SK-MEL-5 (cell line): ENCODE measurements around the genes ETV7 and PIM1.

DNA sequence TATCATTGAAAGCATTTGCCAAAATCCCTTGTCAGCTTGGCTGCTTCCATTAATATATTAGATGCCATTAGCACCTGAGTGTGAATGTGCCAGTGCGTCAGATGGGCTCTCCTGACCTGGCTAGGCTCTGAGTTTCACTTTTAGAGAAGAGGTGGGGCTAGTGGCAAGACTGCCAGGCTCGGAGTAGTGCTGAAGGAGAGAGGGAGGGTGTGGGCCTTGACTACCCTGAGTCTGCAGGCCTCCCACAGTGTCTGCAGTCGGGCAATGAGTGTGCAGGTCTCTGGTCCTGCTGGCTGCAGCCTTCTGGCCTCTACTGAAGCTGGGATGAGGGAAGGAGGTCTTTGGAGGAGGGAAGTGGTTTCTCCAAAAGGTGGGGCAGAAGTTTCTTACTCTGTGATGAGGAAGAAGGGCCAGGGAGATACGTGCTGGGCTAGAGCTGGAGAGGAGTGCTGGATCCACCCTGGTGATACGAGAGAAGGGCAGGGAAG, 34.5 kb upstream of the PNPLA1 start:
RAMPAGE:
- cytosol, long total RNA: no peak
- long total RNA: no peak
- nucleus, long total RNA: no peak

DNA sequence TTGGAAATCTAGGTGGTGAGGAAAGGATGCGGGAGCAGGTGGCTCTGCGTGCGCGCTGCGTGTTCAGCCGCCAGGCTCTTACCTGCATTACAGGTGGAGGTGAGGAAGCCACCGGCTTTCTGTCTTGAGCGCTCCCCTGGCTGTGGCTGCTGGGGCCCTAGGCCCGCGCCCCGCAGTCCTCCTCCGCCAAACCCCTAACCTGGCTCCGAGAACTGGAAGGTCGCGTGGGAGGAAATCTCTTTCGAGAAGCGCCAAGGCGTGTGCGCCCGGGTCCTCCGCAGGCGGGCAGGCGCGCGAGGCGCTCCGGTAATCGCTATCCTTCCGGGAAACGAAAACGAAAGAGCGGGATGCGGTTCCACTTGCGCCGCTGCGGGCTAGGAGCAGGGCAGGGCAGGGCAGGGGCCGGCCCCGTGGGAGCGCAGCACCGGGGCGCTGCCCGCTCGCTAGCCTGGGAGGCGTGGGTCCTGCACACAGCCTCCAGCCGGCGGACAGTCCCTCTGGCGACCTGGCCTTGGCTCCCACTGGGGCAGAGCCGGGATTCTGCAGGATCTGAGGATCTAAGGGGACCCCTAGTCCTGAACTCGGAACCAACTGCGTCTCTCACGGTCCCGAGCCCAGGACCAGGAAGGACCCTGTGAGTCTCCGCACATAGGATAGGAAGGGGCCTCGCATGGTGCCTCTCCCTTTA, at the start of gene ETV7:
Gene ETV7 (minus strand): TSS at position 216 of the 688 bp plus-strand sequence.
RAMPAGE:
- cytosol, long total RNA: no peak
- long total RNA: no peak
- nucleus, long total RNA: no peak

DNA sequence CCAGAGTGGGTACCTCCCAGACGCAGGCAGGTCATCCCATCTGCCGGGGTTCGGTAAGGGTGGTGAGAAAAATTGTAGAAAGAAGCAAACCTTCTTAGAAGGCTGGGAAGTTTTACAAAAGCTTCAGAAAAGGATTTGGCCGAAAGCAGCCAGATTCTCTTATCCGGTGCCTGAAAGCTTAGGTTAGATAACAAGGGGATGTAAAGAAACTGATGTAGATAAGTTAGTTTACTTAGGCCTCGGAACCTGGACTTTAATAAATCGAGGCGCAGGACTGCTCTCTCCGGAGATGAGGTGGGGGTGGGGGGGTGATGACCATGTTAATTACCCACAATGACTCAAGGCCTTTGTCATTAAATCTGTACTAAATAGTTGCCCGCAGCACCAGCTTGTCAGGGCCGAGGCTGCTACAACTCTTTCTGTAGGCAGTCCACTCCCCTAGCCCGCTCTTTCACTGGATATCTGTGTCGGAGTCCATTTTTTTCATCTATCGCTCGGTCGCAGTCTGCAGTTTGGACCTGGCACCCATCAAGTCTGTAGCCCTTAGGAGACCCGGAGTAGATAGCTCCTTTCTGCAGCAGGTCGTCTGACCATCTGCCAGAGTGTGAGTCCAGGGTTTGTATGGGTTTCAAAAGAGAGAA, 37.8 kb downstream of the STK38 start:
RAMPAGE:
- cytosol, long total RNA: no peak
- long total RNA: no peak
- nucleus, long total RNA: no peak

DNA sequence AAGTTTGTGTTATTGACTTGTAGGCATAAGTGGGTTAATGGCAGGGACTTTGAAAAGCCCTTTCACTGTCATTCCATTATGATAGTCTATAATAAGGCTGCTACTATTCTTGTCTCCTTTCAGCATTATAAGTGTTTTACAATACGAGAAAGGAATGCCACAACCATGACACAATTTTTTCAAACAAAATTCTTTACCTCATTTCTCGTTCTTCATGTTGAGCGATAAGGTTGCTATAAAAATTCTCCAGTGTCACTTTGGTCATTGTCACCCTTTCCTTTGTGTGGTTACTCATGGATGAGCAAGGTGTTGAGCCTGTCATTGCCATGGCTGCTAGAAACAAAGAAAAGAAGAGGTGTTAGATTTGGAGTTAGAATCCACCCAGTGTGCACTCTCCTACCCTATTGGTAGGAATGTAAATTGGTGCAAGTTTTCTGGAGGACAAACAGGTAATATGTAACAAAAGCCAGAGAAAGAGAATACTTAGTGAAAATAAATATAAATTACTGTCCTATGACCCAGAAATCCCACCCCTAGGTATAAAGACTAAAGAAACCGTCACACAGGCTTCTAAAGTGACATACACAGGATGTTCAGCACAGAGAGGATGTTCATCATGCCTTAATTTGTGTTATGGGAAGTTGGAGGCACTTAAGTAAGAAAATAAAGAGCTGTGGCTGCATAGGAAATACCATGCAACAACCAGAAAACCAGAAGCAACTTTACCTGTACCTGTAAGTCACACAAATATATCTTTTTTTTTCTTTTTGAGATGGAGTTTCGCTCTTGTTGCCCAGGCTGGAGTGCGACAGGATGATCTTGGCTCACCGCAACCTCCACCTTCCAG, 7.2 kb downstream of the STK38 start:
RAMPAGE:
- cytosol, long total RNA: no peak
- long total RNA: no peak
- nucleus, long total RNA: no peak

DNA sequence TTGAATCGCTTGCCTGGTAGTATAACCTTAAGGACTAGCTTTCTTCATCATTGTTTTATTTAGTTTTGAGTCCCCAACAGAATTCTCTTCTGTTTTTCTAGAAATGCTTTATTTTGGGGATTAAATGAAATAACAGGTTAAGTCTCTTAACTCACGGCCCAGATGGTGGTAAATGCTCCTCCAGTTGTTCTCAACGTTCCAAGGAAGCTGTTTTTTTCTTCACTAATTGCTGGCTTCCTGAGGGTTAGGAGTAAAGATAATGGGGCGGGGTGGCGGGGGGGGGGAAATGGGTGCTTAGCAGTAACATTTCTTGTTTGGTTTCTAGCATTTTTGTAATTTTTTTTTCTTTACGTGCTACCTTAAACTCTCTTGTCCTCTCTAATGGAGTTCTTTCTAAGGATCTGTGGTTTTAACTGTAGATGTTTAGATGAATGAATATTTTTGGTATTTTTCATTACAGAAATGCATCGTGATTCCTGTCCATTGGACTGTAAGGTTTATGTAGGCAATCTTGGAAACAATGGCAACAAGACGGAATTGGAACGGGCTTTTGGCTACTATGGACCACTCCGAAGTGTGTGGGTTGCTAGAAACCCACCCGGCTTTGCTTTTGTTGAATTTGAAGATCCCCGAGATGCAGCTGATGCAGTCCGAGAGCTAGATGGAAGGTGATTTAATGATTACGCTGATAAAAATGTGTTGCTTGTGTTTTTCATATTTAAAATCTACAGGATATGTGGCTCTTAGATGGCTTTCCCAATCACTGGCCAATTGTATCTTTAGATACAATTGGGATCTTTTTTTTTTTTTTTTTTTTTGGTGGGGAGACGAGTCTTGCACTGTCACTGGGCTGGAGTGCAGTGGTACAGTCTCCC, 2.4 kb downstream of the SRSF3 start:
RAMPAGE:
- cytosol, long total RNA: no peak
- long total RNA: no peak
- nucleus, long total RNA: no peak

DNA sequence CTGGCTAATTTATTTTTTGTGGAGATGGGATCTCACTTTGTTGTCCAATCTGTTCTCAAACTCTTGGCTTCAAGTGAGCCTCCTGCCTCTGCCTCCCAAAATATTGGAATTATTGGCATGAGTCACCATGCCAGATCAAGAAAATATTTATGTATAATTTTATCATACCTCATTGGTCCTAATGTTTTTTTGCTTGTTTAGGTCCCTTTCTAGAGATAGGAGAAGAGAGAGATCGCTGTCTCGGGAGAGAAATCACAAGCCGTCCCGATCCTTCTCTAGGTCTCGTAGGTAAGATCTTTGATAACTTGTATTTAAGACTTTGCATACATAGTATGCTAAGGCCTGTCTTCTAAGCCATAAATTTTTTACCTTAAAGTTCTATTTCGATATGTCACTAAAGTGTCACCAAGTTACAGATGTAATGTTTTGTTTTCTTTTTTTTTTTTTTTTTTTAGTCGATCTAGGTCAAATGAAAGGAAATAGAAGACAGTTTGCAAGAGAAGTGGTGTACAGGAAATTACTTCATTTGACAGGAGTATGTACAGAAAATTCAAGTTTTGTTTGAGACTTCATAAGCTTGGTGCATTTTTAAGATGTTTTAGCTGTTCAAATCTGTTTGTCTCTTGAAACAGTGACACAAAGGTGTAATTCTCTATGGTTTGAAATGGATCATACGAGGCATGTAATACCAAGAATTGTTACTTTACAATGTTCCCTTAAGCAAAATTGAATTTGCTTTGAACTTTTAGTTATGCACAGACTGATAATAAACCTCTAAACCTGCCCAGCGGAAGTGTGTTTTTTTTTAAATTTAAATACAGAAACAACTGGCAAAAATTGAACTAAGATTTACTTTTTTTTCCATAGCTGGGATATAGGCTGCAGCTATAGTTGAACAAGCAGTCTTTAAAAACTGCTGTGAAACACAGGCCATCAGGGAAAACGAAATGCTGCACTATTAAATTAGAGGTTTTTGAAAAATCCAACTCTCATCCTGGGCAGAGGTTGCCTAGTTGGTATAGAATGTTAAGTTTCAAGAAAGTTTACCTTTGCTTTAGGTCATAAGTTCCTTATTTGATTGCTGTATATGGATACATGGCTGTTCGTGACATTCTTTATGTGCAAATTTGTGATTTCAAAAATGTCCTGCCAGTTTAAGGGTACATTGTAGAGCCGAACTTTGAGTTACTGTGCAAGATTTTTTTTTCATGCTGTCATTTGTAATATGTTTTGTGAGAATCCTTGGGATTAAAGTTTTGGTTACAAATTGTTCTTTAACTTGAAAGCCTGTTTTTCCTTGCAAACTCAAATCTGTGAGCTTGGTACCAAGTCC, 7.8 kb downstream of the SRSF3 start:
RAMPAGE:
- cytosol, long total RNA: no peak
- long total RNA: no peak
- nucleus, long total RNA: no peak

DNA sequence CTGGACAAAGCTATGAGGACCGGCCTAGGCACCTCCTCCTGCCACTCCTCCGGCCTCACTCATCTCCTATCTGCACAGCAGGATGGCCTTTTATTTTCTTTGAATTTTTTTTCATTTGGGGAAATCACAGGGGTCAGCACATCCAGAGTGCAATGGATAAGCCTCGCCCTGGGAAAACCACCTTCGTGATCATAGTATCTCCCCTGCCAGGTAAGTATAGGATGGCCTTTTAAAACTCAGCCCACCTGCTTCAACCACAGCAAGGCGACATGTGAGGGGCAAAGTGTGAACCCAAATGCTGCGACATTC, 39.1 kb upstream of the CDKN1A start:
RAMPAGE:
- cytosol, long total RNA: no peak
- long total RNA: no peak
- nucleus, long total RNA: no peak

RAMPAGE:
- cytosol, long total RNA: no peak
- long total RNA: no peak
- nucleus, long total RNA: no peak
Observed at GRCh38 chr6:36685049-36685413, 6.5 kb downstream of the CDKN1A start.

RAMPAGE:
- cytosol, long total RNA: no peak
- long total RNA: no peak
- nucleus, long total RNA: no peak
Observed at GRCh38 chr6:36691996-36692780, 5.4 kb upstream of the RAB44 start.

DNA sequence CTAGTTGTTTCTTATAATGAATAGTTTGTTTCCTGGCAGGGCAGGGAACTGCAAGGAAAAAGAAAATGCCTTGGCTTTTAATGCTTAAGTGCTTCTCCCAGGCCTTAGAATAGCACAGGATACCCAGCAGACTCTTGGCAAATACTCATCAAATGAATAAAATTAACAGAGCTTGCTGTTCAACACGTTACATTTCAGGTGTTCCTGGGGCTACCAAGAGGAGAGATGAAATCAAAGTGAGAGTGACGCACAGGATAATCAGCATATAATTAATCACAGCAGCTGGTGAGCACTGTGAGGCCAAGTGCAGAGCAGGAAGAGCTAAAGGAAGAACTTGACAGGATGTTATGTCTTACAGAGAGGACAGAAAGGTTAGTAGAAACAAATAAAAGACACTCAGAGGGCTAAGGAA, 8.8 kb downstream of the PPIL1 start:
RAMPAGE:
- cytosol, long total RNA: no peak
- long total RNA: no peak
- nucleus, long total RNA: no peak

DNA sequence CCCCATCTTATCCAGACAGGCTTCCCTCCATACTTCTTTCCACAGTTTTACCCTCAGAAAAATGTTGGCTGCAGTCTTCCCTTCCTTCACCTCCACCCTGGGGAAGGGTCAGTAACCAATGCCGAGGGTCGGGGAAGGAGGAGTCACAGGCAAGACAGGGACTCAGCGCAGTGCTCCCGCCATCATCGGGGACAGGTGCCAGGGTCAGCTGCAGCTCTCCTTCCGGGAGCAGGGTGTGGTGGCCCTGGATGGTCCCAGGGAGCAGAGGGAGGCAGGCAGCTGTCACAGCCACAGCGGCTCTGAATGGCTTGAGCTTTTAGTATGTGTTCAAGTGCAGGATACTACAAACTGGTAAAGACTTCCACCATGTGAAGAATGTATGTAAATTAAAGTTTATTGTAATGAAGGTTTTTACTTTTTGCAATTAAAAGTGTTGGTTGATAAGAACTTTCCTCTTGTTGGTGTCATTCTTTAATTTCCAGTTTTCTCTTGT, 26.0 kb upstream of the PI16 start:
RAMPAGE:
- cytosol, long total RNA: no peak
- long total RNA: no peak
- nucleus, long total RNA: no peak

DNA sequence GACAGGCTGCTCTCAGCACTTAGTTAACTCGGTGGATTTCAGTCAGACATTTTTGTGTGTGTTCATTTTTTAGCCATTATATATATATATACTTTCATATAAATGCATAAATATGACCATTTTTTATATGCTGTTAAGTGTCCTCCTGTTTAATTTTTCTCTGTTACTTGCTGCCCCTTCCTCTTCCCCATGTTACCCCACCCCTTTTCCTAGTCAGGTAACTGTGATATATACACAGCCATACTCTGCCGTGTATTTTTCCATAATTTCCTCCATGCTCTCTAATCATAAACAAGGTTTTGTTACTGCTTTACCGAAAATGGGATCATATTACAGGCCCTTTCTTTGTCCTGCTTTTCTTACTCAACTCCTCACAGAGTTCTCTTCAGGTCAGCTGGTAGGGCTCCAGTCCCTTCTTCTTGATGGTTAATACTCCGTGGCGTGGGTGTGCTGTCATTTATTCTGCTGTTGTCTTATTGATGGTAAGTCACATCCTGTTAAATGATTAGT, 25.1 kb upstream of the PI16 start:
RAMPAGE:
- cytosol, long total RNA: no peak
- long total RNA: no peak
- nucleus, long total RNA: no peak

DNA sequence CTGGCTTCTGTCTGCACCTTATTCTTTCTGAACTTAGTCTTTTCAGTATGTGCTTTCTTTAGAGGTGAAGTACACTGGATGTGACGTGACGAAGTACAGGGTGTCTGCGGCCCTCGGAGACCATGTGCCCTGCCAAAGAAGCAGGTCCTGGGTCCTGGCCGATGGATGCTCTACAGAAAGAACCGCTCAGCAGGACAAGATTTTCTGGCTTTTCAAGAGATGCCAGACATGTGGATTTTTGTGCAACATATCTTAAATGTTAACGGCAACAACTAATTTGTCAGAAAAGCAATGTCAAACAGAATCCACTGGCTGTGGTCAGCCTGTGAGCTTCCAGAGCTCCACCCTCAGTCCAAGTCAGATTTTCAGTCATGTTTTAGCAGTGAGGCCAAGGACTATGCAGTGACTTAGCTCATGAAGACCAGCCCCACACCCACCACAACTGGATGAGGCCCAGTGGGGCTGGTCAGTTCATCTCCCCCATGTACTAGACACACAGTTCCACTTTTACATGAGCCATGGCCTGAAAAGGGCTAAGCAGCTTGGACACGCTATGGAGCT, 11.0 kb downstream of the MTCH1 start:
RAMPAGE:
- cytosol, long total RNA: no peak
- long total RNA: no peak
- nucleus, long total RNA: no peak

GRCh38 chr6:37007399-37008057, 2.1 kb downstream of the FGD2 start:
RAMPAGE:
- cytosol, long total RNA: no peak
- long total RNA: no peak
- nucleus, long total RNA: no peak

DNA sequence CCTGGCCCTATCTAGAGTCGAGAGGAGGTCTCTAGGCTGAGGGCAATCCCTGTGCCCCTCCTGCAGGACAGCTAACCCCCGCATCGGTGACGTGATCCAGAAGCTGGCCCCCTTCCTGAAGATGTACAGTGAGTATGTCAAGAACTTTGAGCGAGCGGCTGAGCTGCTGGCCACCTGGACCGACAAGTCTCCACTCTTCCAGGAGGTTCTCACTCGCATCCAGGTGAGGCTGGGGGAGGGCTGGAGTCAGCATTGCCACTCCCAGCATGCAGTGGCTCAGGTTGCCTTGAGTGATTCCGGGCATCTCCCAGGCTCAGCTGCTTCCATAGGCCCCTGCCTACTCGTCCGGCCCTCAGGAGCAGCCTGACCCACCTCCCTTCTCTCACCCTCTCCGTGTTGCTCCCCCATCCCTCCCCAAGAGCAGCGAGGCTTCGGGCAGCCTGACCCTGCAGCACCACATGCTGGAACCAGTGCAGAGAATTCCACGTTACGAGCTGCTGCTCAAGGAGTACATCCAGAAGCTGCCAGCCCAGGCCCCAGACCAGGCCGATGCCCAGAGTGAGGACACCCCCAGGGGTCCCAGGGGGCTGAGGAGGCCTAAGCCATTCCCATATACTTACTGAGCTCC, 8.2 kb downstream of the FGD2 start:
RAMPAGE:
- cytosol, long total RNA: no peak
- long total RNA: no peak
- nucleus, long total RNA: no peak

DNA sequence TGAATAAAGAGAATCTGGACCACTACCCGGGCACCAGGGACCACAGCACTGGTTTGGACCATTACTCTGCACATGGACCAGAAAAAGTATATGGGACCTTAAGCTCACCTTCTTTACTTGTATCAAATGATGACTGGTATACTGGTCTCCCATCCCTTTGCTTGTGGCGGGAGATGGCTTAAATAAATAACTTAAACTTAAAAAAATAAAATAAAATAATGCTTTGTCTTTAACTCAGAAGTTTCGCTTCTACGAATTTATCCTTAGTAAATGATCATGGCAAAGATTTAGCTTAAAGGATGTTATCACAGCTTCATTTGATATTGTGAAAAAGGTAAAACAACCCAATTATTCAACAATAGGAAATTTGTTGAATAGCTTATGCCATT, 39.7 kb downstream of the FGD2 start:
RAMPAGE:
- cytosol, long total RNA: no peak
- long total RNA: no peak
- nucleus, long total RNA: no peak

DNA sequence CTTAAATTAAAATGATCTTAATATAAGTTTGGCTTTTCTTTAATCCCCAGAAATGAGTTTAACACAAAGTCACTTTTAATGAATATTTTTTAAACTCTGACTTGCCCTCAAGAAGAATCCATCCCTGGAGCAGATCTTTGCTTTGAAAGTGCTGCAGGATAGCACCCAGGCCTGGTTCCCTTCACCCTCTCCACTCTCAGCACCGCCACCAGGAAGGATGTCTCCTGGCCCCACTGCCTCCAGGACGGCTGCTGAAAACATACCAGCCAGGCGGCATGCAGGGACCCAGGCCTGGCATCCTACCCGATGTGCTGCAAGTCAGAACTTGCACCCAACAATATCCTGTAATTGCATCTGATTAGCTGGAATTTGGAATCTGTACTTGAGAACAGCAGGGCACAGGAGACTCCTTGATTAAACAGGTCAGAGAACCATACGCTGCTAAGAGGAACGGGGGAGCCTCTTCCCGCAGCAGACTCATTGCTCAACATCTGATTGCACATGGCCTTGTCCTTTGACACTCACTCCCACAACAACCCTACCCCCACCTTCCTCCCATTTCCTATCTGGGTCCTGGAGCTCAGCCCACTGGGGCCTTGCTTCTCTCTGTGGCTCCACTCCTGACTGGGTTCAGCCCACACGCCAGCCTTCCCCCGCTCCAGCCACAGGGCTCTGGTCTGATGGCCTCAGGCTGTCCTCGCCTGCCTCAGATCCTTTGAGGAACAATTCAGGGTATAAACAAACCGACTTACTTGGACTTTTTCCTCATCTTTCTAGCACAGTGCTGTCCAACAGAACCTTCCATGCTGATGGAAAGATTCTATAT, 77.9 kb downstream of the FGD2 start:
RAMPAGE:
- cytosol, long total RNA: no peak
- long total RNA: no peak
- nucleus, long total RNA: no peak

DNA sequence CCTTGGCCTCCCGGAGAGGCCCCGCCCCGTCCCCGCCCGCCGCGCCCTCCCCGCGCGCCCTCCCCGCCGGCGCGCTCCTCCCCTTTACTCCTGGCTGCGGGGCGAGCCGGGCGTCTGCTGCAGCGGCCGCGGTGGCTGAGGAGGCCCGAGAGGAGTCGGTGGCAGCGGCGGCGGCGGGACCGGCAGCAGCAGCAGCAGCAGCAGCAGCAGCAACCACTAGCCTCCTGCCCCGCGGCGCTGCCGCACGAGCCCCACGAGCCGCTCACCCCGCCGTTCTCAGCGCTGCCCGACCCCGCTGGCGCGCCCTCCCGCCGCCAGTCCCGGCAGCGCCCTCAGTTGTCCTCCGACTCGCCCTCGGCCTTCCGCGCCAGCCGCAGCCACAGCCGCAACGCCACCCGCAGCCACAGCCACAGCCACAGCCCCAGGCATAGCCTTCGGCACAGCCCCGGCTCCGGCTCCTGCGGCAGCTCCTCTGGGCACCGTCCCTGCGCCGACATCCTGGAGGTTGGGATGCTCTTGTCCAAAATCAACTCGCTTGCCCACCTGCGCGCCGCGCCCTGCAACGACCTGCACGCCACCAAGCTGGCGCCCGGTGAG, at the start of gene PIM1:
Gene PIM1 (plus strand): TSS at position 87 of the 597 bp plus-strand sequence.
RAMPAGE:
- cytosol, long total RNA: no peak
- long total RNA: no peak
- nucleus, long total RNA: no peak

RAMPAGE:
- cytosol, long total RNA: no peak
- long total RNA: no peak
- nucleus, long total RNA: no peak
Observed at GRCh38 chr6:37174288-37175590, 4.8 kb downstream of the PIM1 start.

DNA sequence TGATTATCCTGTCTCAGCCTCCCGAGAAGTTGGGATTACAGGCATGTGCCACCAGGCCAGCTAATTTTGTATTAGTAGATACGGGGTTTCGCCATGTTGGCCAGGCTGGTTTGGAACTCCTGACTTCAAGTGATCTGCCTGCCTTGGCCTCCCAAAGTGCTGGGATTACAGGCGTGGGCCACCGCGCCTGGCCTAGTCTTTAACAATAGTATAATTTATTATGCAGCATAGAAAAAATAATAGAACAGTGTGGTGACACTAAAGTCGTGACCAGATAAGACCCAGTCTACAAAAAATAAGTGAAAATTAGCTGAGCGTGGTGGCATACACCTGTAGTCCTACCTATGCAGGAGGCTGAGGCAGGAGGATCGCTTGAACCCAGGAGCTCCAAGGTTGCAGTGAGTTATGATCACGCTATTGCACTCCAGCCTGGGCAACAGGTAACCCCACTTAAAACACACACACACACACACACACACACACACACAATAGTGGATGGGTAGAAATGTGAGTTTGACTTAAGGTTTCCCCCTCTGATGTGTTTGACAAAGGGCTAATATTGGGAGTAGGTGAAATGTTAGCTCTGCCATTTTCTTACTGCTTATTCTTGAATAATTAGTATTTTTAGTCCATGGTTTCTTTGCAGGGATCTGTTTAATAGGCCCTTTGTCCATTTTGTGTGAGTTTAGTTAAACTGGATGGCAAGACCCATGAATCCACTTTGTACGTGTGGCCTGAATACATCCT, 6.6 kb downstream of the PIM1 start:
RAMPAGE:
- cytosol, long total RNA: no peak
- long total RNA: no peak
- nucleus, long total RNA: no peak